T47D (cell line): Measurements from ENCODE around the gene ITGA6.

DNA sequence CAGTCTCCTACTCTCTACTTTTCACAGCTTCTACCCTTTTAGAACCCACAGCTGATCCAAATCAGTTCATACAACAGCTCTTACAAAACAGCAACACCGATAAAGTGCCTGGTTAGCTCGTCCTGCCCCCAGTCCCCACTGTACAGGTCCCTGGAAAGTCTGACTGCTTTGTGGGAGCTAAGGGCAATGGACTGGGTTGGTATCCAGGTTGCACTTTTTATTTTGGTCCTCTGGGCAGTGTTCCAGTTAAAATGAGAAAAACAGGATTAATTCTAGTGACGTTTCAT lies 53.1 kb upstream of the ITGA6 start:
- RRBS, result no CpG with 5 or more reads among the region's 3 CpGs

GRCh38 chr2:172427254-172428209 lies at the start of gene ITGA6:
Gene ITGA6, plus strand, starts transcription at chr2:172427586.
- RRBS, result 1% methylated on average over 53 of the region's 110 CpGs

DNA sequence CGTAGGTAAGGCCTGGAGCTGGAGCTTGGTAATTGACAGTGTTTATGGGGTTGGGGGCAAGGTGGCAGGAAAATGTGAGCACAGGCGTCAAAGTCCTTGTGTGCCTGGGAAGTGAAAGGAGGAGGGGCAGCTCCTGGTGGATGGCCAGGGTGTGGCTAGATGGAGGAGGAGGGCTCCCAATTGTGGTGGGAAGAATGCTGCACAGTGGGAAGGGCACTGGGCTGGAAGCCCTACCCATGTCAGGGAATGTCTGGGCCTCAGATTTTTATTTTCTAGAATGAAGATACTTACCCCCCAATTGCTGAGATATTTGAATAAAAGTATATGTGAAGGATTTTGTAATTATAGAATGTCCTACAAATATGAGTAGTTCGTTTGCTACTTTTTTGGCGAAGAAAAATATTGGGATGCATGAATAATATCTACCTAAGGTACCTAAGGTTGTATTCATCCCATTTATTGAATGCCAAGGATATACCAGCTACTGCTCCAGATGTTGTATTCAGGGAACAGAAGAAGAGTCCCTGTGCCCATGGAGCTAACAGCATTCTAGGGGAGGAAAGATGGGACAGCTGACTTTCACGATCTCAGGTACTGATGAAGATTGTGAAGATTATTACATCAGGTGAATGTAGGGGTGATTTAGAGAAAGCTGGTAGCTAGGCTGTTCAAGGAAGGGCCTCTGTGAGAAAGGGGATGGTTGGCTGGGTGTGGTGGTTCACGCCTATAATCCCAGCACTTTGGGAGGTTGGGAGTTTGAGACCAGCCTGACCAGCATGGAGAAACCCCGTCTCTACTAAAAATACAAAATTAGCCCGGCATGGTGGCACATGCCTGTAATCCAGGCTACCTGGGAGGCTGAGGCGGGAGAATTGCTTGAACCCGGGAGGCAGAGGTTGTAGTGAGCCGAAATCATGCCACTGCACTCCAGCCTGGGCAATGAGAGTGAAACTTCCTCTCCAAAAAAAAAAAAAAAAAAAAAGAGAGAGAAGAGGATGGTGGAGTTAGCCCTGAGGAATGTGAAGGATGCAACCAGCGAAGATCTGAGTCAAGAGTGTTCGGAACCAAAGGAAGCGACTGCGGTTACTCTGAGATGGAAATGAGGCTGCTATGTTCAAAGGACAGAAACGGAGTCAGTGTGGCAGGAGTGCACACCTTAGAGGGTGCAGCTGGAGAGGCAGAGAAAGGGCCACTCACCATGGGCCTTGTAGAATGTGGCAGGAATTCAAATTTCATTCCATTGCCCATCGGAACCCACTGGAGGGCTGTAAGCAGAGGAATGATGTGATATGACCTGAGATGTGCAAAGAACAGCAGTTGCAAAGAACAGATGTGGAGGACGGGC lies 22.0 kb downstream of the ITGA6 start:
- RRBS, result no CpG with 5 or more reads among the region's 18 CpGs

DNA sequence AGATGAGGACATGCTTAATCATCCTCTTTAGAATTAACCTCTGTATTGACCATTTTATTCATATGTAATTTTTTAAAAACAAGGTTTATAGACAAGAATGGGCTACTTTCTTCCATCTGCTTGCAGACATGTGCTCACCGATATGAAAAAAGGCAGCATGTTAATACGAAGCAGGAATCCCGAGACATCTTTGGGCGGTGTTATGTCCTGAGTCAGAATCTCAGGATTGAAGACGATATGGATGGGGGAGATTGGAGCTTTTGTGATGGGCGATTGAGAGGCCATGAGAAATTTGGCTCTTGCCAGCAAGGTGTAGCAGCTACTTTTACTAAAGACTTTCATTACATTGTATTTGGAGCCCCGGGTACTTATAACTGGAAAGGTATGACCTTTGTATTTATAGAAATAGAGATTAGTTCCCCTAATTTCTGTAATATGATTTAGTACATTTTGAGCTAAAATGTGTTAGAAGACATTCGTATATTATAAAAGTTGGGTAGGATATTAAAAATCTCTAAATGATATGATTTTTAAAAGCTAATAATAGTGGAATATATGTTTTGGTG lies 41.7 kb downstream of the ITGA6 start:
- RRBS, result no CpG with 5 or more reads among the region's 8 CpGs

DNA sequence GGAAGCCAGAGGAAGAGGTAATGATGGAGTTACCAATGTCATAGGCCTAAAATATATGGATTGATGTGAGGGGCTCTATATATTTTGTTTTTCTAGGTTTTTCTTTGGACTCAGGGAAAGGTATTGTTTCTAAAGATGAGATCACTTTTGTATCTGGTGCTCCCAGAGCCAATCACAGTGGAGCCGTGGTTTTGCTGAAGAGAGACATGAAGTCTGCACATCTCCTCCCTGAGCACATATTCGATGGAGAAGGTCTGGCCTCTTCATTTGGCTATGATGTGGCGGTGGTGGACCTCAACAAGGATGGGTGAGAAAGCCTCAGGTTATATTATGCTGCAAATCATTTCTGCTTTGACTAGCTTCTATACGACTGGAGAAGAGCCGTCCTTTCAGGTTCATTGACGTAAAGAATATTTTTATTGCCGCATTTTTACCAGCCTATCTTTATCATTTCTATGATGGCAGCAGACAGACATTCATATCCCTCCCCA lies 46.6 kb downstream of the ITGA6 start:
- RRBS, result no CpG with 5 or more reads among the region's 7 CpGs

DNA sequence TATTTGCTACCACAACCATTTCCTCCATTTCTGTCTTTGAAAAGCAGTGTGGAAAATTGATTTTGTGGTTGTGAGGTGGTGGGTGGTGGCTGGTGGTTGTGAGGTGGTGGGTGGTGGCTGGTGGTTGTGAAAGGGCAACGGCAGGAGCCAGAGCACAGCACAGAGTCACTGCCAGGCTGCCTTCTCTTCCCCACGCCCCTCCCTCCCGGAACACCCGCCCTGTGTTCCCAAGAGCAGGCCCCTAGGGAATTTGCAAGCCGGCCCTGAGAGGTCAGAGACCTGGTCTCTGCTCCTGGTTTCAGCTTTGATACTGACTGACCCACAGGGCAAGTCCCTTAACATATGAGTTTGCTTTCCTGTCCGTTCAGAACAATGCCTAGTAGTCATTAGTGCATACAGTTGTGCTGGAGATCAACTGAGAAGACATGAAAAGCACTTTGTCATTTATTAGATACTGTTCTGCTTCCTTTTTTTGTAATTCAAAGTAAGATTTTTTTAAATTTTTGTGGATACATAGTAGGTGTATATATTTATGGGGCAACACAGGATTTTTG lies 53.0 kb downstream of the ITGA6 start:
- RRBS, result 63% methylated on average over 3 of the region's 6 CpGs

DNA sequence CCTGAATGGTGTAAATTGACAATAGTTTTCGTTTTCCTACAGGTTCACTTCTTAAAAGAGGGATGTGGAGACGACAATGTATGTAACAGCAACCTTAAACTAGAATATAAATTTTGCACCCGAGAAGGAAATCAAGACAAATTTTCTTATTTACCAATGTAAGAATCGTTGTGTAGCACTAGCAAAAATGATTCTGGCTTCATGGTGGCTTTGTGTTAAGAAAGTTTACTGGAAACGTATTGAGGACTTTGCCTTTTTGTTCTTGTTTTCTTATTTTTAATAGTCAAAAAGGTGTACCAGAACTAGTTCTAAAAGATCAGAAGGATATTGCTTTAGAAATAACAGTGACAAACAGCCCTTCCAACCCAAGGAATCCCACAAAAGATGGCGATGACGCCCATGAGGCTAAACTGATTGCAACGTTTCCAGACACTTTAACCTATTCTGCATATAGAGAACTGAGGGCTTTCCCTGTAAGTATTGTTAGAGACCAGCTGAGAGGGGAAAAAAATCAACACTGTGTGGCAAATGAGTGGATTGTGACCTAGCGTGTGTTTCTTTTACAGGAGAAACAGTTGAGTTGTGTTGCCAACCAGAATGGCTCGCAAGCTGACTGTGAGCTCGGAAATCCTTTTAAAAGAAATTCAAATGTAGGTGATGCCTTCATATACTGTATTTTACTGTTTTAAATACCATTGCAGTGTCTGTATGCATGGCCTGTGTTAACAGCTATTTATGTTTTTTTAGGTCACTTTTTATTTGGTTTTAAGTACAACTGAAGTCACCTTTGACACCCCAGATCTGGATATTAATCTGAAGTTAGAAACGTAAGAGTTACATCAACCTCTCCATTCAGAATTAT lies 59.8 kb downstream of the ITGA6 start:
- RRBS, result no CpG with 5 or more reads among the region's 12 CpGs

DNA sequence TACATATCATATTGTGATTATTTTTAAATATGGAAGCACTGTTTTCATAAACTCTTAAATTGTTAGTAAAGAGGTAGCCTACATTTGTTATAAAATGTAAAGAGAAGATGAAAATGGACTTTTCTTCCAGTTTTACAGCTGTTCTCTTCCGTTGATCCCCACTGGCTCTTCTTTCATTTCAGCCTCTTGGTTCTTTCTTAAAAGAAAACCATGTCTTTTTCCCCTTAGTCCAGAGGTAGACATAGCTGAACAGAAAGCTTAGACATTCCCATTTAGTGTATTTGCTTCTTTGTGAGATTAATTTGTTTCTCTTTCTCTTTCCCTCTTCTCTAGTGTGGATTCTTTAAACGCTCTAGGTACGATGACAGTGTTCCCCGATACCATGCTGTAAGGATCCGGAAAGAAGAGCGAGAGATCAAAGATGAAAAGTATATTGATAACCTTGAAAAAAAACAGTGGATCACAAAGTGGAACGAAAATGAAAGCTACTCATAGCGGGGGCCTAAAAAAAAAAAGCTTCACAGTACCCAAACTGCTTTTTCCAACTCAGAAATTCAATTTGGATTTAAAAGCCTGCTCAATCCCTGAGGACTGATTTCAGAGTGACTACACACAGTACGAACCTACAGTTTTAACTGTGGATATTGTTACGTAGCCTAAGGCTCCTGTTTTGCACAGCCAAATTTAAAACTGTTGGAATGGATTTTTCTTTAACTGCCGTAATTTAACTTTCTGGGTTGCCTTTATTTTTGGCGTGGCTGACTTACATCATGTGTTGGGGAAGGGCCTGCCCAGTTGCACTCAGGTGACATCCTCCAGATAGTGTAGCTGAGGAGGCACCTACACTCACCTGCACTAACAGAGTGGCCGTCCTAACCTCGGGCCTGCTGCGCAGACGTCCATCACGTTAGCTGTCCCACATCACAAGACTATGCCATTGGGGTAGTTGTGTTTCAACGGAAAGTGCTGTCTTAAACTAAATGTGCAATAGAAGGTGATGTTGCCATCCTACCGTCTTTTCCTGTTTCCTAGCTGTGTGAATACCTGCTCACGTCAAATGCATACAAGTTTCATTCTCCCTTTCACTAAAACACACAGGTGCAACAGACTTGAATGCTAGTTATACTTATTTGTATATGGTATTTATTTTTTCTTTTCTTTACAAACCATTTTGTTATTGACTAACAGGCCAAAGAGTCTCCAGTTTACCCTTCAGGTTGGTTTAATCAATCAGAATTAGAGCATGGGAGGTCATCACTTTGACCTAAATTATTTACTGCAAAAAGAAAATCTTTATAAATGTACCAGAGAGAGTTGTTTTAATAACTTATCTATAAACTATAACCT lies 51.7 kb upstream of the PDK1 start:
- RRBS, result no CpG with 5 or more reads among the region's 20 CpGs

DNA sequence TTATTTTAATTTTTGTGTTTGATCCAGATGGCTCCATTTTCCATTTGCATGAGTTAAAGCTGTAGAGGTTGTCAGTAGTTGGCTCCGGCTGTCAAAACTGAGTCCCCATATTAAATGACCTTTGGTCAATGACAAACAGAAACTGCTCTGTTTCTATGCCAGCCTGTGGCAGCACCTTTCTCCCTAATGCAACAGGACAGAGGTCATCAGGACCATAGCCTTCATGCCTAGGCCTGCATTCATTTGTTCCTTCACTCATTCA lies 108.1 kb upstream of the MAP3K20 start:
- RRBS, result no CpG with 5 or more reads among the region's 1 CpG

DNA sequence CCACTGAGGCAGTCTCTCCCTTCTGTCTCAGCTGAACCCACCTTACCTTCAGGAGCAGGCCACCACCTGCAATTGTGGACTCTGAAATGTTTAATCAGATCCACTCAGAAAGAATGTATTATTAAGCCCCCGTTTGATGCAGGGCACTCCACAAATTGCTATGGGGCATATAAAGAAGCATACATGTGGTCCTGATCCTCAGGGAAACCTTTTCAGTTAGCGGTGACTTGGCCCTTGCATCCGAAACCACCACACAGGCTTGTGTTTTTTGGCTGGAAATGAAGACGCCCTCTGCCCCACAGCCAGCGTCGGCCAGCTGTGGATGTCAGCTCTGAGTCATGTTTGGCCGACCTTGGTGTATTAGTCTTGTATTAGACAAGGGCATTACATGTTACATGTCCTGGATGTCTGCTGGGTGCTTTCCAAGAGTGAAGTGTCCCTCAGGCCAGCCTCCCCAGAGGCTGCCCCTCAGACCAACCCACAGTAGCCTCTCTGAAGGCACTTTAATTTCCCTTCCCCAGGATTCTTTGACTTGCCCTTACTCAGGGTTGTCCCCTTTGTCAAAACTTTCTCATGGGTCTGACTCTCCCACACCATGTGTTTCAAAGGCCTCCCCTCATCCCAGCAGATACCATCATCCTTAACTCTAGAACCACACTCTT lies 107.5 kb upstream of the MAP3K20 start:
- RRBS, result no CpG with 5 or more reads among the region's 7 CpGs

- RRBS, result no CpG with 5 or more reads among the region's 4 CpGs
Observed at GRCh38 chr2:173192064-173192539, 116.5 kb downstream of the MAP3K20 start.

DNA sequence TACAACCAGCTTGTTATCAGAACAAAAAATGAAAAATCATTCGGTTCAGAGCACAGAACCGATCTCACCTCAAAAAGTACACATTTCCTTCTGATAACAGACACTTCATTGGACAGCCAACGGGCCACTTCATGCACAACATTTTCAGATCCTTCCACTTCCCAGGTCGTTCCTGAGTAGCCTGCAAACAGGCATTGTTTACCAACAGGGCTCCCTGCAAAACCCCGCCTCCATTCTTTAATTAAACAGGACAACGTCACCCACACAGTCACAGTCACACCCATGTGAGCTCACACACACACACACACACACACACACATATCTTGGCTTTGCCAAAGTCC lies 171.1 kb downstream of the SP3 start:
- RRBS, result no CpG with 5 or more reads among the region's 6 CpGs

DNA sequence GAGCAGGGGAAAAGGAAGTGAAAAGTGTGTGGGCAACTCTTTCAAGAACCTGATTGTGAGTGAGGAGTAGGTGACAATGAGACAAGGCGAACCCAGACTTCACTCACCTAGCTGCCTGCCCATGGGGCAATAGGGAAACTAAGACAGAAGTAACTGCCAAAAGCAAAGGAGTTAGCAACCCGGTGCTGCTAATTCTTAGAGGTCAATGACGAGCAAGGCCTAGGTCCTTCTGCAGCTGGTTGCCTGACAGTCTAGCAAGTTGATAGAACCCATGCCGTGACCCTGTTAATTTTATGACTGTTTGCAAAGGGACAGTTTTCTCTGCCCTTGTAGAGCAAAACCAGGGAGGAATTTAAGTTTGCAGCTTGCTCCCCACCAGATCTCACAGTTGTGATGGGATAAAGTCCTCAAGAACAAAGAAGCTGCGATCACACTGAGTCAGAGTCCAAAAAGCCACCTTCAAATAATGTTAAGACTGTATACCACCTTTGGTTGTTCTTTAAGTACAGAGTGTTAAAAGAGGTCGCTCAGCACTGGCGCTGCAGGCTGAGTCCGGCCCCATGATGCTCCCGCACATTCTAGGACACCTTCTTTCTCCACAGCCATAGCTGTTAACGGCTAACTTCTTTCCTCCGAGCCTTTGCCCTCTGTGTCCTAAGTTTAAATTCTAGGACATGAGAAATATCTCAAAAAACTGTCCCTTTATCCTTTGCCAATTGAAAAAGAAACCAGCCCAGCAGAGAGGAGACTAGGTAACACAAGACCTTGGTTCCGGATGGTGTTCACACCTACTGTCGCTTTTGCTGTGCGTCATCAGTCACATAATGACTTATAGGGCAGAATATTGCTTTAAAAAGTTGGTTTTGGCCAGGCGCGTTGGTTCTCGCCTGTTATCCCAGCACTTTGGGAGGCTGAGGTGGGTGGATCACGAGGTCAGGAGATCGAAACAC lies 66.5 kb downstream of the SP3 start:
- RRBS, result no CpG with 5 or more reads among the region's 19 CpGs

DNA sequence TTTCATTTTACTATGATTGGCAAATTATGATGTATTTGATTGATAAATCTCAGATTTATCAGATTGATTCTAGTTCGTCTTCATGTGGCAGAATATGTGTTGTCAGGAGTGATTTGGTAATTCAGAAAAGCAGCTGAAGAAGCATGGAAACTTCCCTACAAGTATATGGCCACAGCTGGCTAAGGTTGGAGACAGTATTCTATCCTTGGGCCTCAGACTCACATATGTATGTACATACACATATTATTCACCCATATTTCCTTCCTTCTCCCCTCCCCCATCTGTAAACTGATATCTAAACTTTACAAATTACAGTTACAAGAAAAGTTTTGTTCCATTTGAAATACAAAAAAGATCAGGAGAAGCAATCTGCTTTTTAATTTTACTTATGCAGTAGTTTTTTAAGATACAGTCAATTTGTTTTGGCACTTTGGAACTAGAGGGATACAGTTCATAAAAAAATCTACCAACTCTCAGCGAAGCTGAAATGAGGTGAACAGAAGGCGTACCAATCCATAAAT lies 3.1 kb downstream of the SP3 start:
- RRBS, result no CpG with 5 or more reads among the region's 3 CpGs

GRCh38 chr2:173966509-173967281 lies 1.5 kb upstream of the SP3 start:
- RRBS, result no CpG with 5 or more reads among the region's 8 CpGs

DNA sequence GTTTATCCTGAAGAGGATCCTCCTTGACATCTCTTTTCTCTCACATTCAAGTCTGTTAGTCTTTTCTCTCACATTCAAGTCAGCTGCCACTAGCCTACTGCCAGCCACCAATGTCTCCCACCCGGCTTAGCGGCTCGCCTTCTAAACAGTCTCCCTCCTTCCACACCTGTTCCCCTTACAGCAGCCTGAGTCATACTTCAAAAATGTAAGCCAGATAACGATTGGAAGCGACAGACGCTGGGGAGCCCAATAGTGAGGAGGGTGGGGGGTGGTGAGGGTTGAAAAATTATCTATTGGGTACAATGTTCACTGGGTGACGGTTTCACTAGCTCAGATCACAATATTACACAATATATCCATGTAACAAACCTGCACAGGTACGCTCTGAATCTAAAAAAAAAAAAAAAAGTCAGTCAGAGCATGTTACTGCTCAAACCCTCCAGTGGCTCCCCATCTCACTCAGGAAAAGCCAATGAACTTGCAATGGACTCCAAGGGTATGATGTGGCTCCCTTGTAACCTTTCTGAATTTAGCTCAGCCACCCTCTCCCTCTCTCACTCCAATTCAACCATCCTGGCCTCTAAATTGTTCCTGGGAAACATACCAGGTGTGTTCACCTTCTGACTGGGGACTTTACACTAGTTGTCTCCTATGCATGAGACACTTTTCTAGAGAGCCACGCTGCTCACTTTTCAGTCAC lies 38.9 kb upstream of the SP3 start:
- RRBS, result no CpG with 5 or more reads among the region's 9 CpGs

GRCh38 chr2:174025039-174025939 lies 60.1 kb upstream of the SP3 start:
- RRBS, result 93% methylated on average over 9 of the region's 38 CpGs

DNA sequence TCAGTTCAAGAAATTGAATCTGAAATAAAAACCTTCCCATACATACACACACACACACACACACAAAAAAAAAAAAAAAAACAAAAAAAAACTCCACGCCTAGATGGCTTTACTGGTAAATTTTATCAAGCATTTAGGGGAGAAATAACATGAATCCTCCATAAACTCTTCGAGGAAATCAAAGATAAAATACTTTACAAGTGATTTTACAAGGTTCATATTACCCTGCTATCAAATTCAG lies 74.4 kb downstream of the OLA1 start:
- RRBS, result no CpG with 5 or more reads among the region's 2 CpGs

DNA sequence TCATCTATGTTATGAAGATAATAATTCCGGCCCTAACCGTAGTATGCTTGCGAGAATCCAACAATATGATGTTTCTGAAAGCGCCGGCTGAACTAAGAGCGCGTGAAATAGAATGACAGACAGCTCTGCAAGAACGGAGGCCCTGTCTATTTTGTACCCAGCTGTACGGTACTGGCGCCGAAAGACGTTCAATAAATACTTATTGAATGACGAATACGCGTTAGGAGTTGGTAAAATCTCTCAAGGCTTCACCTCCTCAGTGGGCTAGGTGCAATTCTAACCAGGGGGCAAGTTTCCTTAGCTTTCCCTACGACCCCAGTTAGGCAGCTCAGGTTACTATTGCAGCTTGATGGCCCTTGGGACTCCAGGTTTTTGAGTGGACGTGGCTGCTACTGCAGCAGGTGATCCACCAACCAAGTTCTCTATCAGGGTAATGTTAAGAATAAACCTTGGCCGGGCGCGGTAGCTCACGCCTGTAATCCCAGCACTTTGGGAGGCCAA lies 584 bp downstream of the SCRN3 start:
- RRBS, result 0% methylated on average over 3 of the region's 21 CpGs